Measurements from ENCODE around the genes DMWD, SYMPK and PPP5C.

- PRO-cap, result no peak
Observed at GRCh38 chr19:45532177-45532784, 25.0 kb downstream of the VASP start.

DNA sequence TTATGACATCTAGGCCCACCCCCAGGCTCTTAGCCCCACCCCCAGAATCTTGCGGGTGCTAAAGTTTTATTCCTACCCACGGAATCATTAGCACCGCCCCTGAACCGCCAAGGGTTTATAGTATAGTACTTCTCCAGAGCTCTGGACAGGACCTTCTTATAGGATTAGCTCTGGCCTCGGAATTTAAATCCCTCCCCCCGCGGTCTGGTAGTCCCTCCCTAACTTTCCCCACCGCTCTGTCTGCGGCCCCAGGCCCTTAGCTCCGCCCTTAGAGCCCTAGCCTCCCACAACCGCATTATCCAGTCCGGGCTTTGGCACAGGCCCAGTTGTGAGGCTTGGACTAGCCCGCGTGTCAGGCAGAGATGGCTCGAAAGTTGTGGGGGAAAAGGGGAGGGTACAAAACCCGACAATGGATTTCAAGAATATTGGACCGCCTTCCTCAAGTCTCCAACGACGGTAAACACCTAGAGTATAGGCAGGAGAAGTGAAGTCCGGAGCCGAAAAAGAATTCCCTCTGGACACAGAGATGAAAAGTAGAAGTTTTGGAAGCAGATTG is 6.8 kb upstream of the EML2 start:
- PRO-cap, result no peak

- PRO-cap, result no peak
Observed at GRCh38 chr19:45688343-45688651, 3.5 kb downstream of the SNRPD2 start.

- PRO-cap, result no peak
Observed at GRCh38 chr19:45712052-45712866, 18.4 kb downstream of the FBXO46 start.

DNA sequence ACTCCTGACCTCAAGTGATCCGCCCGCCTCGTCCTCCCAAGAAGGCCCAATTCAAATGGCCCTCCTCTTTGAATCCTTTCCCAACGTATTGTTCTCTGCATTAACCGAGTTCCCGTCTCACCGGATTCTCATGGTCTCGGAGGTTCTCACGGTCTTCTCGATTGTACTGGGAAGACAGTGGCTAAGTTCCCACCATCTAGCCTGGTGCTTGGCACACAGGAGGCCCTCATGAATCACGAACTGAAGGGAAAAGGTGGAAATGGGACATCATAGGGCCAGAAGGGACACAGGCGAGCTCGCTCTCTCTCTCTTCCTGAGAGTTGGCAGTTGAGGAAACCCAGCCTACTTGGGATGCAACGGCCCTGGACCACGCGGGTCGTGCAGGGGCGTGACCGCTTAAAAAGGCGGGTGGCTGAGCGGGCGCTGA is 412 bp upstream of the MEIOSIN start:
- PRO-cap, result no peak

GRCh38 chr19:45791987-45793012 is at the start of gene DMWD:
DMWD (minus strand) TSS chr19:45792845.
- PRO-cap, result unidirectional peak, minus-strand start at chr19:45792791

GRCh38 chr19:45823567-45824582 is 8.8 kb upstream of the RSPH6A start:
- PRO-cap, result no peak

- PRO-cap, result unidirectional peak, plus-strand start at chr19:45862704; unidirectional peak, plus-strand start at chr19:45862802; bidirectional peak, plus-strand start at chr19:45863385, minus-strand start at chr19:45863147
Observed at GRCh38 chr19:45862243-45863303, at the start of gene SYMPK. SYMPK (minus strand) TSS chr19:45863147.

GRCh38 chr19:45866583-45867436 is 2.7 kb downstream of the FOXA3 start:
- PRO-cap, result no peak

GRCh38 chr19:45876077-45877226 is 9.5 kb downstream of the IRF2BP1 start:
- PRO-cap, result unidirectional peak, plus-strand start at chr19:45876750

DNA sequence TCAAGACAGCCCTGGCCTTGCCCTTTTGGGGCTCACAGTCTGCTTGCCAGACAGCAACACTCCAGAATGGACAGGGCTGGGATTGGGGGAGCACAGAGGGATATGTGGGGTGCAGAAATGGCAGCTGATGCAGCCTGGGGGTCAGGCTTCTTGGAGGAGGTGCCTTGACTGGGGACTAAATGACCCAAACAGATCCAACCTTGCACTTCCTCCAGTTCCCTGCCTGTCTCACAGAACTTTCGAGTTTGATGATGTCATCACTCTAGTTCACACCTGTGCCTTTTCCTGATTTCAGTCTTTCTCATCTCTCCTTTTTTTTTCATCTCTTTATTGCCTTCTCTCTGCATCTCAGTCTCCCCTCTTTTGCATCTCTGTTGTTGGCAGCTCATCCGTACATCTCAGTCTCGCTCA is 4.6 kb downstream of the IRF2BP1 start:
- PRO-cap, result no peak

DNA sequence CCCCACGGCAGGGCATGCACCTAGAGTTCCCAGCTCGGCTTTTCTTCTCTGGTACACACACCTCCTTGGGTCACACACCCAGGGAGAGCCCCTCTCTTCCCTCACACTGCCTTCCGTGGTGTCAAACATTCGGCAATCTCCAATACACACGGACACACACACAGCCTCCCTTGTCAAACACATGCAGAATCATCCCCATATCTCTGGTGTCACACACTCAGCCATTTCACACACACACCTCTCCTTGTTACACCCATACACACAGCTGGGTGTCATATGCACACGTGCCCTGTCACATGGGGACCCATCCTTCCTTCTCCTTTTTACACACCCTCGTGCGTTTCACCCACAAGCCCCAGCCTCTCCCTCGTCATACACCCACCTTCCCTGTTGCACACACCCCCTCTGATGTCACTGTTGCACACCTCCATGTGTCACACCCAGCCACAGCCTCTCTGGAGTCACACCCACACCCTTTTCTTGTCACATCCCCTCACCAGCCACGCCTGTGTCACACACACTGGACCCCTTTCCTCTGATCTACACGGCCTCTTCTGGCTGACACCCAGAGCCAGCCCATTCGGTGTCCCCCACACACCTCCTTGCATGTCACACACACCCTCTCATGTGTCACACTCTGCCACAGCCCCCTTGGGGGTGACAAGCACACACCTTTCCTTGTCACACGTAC is 1.7 kb downstream of the NOVA2 start:
- PRO-cap, result bidirectional peak, plus-strand start at position 486 of the sequence, minus-strand start at position 357 of the sequence

GRCh38 chr19:46014929-46015831 is 7.7 kb downstream of the PGLYRP1 start:
- PRO-cap, result unidirectional peak, plus-strand start at chr19:46015602

DNA sequence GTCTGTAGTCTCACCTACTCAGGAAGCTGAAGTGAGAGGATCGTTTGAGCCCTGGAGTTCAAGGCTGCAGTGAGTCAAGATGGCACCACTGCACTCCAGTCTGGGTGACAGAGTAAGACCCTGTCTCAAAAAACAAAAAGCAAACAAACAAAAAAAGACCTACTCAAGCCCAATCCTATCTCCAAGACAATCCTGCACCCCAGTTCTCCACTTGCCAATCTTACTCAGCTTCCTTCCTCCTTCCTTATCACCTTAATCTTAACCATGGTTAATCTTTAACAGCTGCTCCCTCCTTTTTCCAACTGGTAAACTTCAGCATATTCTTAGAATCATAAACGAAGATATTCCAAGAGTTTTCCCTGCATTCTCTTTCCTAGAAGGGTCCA is 11.8 kb downstream of the IGFL2 start:
- PRO-cap, result no peak

GRCh38 chr19:46201283-46201974 is 28.1 kb upstream of the IGFL1 start:
- PRO-cap, result no peak

- PRO-cap, result unidirectional peak, plus-strand start at chr19:46299233; unidirectional peak, plus-strand start at chr19:46299412
Observed at GRCh38 chr19:46298682-46299555, 2.1 kb downstream of the HIF3A start.

- PRO-cap, result unidirectional peak, plus-strand start at chr19:46346813; bidirectional peak, plus-strand start at chr19:46346996, minus-strand start at chr19:46346943
Observed at GRCh38 chr19:46346575-46347850, at the start of gene PPP5C. PPP5C (plus strand) TSS chr19:46347087.

DNA sequence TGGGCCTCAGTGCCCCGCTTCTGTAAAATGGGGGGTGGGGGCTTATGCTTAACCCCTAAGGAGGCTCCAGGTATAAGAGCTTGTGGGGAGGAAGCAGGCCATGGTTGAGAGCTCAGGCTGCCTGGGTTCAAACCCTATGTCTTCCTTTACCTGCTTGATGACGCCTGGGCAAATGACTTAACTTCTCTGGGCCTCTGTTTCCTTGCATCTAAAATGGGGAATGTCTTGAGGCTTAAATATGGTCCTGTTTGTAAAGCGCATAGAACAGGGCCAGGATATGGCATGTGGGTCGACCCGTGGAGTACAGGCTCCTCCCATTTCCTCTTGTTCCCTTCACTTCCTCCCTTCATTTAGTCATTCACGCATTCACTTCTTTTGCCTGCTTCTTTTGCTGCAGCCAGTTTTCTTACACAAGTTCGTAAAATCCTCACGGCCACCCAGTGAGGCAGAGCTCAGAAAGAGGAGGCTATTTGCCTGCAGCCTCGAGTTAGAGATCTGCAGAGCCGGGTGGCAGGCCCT is 4.2 kb downstream of the PPP5C start:
- PRO-cap, result no peak

DNA sequence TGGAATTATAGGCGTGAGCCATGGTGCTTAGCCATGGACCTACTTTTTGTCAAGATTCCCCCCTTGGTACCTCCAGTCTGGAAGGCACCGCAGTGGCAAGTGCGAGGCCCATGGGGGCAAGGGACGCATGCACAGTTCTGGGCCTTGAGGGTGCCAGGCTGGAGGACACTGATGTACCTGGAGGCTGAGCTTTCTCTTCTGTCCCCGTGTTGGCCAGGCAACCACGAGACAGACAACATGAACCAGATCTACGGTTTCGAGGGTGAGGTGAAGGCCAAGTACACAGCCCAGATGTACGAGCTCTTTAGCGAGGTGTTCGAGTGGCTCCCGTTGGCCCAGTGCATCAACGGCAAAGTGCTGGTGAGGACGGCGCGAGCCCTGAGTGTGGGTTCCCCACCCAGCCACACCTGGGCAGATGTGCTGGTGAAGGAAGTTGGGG is 26.5 kb downstream of the CCDC8 start:
- PRO-cap, result no peak

GRCh38 chr19:46407720-46408046 is 5.7 kb downstream of the CCDC8 start:
- PRO-cap, result no peak